GM12878 (cell line): ENCODE results near the gene CLEC4A.

- RAMPAGE, long total RNA: no peak
- RRBS, 2 experiments: no CpG with 5 or more reads among the region's 2 CpGs
CAGE:
- cytosol, long polyA minus RNA: no peak
- cytosol, long polyA plus RNA: no peak
- long polyA plus RNA: no peak
- nucleolus, long total RNA: no peak
- nucleus, long polyA plus RNA: no peak
- nucleus, long total RNA: no peak
These were observed 9.3 kb downstream of the CD163 start for GRCh38 chr12:7494228-7494701.

DNA sequence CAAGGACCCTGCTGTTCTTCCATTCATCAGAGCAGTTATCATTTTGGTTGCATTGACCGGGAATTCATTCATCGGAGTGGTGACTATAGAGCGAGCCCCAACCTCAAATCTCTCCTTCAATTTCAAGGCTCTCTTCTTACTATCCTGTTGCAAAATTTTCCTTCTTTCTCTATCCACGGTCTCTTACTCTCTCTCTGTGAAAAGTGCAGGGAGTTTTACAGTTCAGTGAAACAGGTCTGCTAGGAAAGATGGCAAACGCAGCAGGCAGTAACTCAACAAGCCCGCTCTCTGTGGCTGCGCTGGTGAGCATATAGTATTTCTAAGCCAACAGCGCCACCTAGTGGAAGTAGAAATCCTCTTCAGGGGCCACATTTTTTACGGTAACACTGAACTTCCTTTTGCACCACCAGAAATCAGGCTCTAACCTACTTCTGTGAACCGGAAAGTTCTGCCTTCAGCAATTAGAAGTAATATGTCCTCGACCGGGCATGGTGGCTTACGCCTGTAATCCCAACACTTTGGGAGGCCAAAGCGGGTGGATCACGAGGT lies 27.1 kb downstream of the APOBEC1 start:
- RAMPAGE, long total RNA: no peak
- RRBS, 2 experiments: no CpG with 5 or more reads among the region's 15 CpGs
CAGE:
- cytosol, long polyA minus RNA: no peak
- cytosol, long polyA plus RNA: no peak
- long polyA plus RNA: no peak
- nucleolus, long total RNA: no peak
- nucleus, long polyA plus RNA: no peak
- nucleus, long total RNA: no peak

DNA sequence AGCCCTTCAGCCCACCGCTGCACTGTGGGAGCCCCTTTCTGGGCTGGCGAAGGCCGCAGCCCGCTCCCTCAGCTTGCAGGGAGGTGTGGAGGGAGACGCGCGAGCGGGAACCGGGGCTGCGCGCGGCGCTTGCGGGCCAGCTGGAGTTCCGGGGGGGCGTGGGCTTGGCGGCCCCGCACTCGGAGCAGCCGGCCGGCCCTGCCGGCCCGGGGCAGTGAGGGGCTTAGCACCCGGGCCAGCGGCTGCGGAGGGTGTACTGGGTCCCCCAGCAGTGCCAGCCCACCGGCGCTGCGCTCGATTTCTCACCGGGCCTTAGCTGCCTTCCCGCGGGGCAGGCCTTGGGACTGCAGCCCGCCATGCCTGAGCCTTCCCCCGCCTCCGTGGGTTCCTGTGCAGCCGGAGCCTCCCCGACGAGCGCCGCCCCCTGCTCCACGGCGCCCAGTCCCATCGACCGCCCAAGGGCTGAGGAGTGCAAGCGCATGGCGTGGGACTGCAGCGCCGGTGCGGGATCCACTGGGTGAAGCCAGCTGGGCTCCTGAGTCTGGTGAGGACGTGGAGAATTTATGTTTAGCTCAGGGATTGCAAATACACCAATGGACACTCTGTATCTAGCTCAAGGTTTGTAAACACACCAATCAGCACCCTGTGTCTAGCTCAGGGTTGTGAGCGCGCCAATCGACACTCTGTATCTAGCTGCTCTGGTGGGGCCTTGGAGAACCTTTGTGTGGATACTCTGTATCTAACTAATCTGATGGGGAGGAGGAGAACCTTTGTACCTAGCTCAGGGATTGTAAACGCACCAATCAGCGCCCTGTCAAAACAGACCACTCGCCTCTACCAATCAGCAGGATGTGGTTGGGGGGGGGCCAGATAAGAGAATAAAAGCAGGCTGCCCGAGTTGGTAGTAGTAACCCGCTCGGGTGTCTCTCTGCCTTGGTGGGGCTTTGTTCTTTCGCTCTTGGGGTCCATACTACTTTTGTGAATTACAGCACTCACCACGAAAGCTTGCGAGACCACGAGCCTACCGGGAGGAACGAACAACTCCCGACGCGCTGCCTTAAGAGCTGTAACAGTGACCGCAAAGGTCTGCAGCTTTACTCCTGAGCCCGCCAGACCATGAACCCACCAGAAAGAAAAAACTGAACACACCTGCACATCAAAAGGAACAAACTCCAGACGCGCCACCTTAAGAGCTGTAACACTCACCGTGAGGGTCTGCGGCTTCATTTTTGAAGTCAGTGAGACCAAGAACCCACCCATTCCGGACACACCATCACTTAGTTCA lies 25.5 kb downstream of the APOBEC1 start:
- RAMPAGE, long total RNA: no peak
- RRBS, 2 experiments: 10% methylated on average over 4 of the region's 76 CpGs; no CpG with 5 or more reads in 1 of the 2 experiments
CAGE:
- cytosol, long polyA minus RNA: no peak
- cytosol, long polyA plus RNA: no peak
- long polyA plus RNA: no peak
- nucleolus, long total RNA: no peak
- nucleus, long polyA plus RNA: no peak
- nucleus, long total RNA: no peak

GRCh38 chr12:7907090-7907487 lies 28.9 kb downstream of the SLC2A3 start:
- RAMPAGE, long total RNA: no peak
- RRBS, 2 experiments: no CpG with 5 or more reads among the region's 4 CpGs
CAGE:
- cytosol, long polyA minus RNA: no peak
- cytosol, long polyA plus RNA: no peak
- long polyA plus RNA: no peak
- nucleolus, long total RNA: no peak
- nucleus, long polyA plus RNA: no peak
- nucleus, long total RNA: no peak

DNA sequence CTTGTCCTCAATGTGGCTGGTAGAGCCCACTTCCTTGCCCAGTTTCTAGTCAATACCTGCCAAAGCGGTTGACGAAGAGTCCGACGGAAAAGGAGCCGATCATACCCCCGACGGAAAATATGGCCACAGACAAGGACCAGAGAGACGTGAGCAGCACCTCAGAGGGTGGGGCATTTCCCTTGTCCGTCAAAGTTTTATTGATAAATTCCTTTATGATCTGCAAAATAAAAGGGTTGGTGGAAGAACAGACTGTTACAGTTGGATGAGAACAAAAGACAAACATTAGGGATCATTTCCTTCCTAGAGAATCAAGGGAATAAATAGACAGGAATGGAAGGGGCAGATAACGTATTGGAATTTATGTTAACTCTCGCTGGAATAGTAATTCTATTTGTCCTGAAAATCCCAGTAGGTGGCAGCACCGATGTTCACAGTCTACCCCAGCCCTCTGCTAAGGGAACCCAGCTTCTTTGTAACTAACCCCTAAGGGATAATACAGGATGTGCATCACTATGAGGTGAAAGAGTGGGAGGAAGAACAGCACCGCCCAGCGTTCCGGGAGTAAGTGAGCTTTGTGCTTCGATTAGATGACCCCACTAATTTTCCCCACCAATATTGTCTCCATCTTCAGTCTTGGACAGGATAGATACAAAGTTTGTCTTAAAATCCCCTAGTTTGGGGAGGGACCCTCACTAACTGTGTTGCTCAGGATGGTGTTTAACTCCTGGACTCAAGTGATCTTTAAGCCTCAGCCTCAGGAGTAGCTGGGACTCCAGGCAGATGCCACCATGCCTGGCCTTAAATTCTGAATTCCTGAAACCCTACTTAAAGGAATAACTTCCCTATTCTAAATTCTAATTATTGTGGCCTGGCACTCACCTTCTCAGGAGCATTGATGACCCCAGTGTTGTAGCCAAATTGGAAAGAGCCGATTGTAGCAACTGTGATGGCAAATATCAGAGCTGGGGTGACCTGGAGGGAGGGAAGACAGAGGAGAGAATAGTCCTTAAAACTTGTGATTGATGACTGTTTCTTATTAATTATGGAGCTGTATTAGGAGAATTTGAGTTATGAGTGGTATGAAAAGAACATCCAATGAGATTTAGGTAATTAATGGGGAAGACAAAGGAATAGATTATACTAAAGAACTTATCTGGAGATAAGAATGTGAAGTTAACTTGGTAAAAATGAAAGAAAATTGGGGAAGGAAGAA lies 2.6 kb downstream of the SLC2A3 start:
- RAMPAGE, long total RNA: no peak
- RRBS, 2 experiments: no CpG with 5 or more reads among the region's 17 CpGs
CAGE:
- cytosol, long polyA minus RNA: no peak
- cytosol, long polyA plus RNA: no peak
- long polyA plus RNA: no peak
- nucleolus, long total RNA: no peak
- nucleus, long polyA plus RNA: no peak
- nucleus, long total RNA: no peak

DNA sequence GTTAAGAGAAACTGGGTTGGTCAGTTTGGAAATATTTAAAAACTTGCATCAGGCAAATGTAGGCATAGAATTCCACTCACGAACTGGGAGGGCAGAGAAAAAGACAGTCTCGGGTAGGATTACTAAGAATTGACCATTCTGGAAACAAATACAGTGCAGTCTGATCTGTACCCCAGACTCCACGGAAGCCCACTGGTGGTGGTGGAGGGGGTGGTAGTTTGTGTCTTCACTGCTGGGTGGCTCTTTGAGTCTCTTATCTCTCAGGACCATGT lies 1.9 kb downstream of the SLC2A3 start:
- RAMPAGE, long total RNA: no peak
- RRBS, 2 experiments: no CpG with 5 or more reads among the region's 3 CpGs
CAGE:
- cytosol, long polyA minus RNA: no peak
- cytosol, long polyA plus RNA: no peak
- long polyA plus RNA: no peak
- nucleolus, long total RNA: no peak
- nucleus, long polyA plus RNA: no peak
- nucleus, long total RNA: no peak

DNA sequence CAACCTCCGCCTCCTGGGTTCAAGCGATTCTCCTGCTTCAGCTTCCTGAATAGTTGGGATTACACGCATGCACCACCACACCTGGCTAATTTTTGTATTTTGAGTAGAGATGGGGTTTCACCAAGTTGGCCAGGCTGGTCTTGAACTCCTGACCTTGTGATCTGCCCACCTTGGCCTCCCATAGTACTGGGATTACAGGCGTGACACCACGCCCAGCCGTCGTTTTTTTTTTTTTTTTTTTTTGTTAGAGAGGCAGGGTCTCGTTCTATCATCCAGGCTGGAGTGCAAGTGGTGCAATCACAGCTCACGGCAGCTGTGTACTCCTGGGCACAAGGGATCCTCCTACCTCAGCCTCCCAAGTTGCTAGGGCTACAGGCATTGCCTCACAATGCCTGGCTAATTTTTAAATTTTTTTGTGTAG lies 1.4 kb downstream of the NECAP1 start:
- RAMPAGE, long total RNA: no peak
- RRBS, 2 experiments: no CpG with 5 or more reads among the region's 9 CpGs
CAGE:
- cytosol, long polyA minus RNA: no peak
- cytosol, long polyA plus RNA: no peak
- long polyA plus RNA: no peak
- nucleolus, long total RNA: no peak
- nucleus, long polyA plus RNA: no peak
- nucleus, long total RNA: no peak

DNA sequence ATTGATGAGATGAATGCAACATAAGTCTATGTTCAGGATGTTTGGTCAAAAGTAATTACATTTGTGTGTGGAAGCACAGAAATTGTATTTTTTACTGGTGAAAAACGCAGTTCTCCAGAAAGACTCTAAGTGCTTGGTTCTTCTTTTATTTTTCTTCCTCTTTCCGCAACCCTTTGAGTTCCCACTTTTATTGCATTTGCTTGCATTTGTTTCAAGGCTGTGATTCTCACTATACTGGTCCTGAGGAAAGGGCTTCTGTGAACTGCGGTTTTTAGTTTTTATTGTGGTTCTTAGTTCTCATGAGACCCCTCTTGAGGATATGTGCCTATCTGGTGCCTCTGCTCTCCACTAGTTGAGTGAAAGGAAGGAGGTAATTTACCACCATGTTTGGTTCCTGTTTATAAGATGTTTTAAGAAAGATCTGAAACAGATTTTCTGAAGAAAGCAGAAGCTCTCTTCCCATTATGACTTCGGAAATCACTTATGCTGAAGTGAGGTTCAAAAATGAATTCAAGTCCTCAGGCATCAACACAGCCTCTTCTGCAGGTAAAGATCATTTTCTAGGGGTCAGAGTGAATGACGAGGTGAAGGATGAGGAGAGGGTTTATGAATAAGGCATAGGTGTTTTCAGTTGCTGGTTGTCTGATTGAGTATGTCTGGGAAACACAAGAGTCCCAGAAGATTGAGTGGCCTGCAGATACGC lies at the start of gene CLEC4A:
Gene CLEC4A (plus strand): TSS at position 203 of the 703 bp plus-strand sequence.
- RAMPAGE, long total RNA: no peak
- RRBS, 2 experiments: no CpG with 5 or more reads among the region's 6 CpGs
CAGE:
- cytosol, long polyA minus RNA: no peak
- cytosol, long polyA plus RNA: no peak
- long polyA plus RNA: no peak
- nucleolus, long total RNA: no peak
- nucleus, long polyA plus RNA: no peak
- nucleus, long total RNA: no peak

DNA sequence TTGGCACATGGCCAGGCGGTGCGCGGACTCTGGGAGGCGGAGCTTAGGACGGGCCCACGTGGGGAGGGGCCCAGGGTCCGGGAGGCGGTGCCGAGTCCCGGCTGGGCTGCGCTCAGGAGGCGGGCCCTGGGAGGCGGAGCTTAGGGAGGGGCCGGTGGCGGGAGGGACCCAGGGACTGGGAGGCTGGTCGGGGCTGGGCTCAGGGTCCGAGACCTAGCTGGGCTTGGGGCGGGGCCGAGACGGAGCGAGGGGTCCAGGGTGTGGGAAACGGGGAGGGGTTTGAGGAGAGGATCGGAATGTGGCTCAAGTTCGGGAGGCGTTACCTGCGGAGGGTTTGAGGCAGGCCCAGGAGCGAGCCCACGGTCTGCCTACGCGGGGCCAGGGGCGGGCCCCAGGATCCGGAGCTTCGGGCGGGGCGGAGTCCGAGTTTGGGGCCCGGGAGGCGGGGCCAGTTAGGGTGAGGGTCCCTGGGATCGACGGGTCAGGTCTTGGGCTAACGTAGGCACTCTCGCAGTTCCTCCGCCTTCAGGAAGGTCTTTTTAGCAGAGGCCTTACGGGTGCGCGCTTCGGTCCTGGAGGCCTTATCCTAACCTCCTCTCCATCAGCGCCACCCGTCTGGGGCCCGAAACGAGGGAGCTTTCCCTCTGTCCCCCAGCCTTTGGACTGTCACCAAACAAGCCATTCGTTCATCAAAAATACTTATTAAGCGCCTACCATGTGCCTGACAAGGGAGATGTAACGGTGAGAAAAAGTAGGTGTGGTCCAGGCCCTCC lies 16.3 kb upstream of the FAM90A1 start:
- RAMPAGE, long total RNA: no peak
- RRBS, 2 experiments: 2 to 3% methylated on average over 3 of the region's 54 CpGs
CAGE:
- cytosol, long polyA minus RNA: no peak
- cytosol, long polyA plus RNA: no peak
- long polyA plus RNA: no peak
- nucleolus, long total RNA: no peak
- nucleus, long polyA plus RNA: no peak
- nucleus, long total RNA: no peak

DNA sequence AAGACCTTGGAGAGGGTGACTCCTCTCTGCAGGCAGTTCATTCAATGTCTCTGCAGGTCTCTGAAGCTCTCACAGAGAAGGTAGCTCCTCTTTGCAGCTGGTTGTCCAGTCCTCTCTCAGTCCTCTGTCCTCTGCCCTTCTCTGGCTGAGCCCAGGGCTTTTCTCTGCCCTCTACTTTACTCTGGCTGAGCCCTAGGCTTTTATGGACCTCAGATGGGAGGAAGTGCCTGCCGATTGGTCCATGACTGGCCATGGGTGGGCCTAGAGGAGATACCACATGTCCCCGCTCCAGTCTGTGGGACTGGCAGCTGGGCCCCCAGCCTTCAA lies 27.0 kb upstream of the CLEC4E start:
- RAMPAGE, long total RNA: no peak
- RRBS, 2 experiments: no CpG with 5 or more reads among the region's 2 CpGs
CAGE:
- cytosol, long polyA minus RNA: no peak
- cytosol, long polyA plus RNA: no peak
- long polyA plus RNA: no peak
- nucleolus, long total RNA: no peak
- nucleus, long polyA plus RNA: no peak
- nucleus, long total RNA: no peak

DNA sequence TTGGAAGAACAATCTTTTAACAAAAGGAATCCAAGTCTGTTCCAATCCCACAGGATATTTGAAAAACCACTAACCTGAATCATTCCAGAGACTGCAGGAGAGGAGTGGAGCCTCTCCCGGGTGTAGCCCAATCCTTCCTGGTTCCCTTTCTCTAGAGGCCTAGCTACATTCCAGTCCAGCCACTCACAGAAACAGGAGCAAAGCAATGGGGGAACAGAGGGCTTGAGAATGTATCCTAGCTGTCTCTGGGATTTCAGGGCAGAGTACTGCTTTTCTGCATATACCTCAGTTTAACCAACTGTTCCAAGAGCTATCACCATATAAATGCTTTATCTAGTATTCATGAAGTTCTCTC lies 4.2 kb downstream of the MFAP5 start:
- RAMPAGE, long total RNA: no peak
- RRBS, 2 experiments: no CpG with 5 or more reads among the region's 1 CpG
CAGE:
- cytosol, long polyA minus RNA: no peak
- cytosol, long polyA plus RNA: no peak
- long polyA plus RNA: no peak
- nucleolus, long total RNA: no peak
- nucleus, long polyA plus RNA: no peak
- nucleus, long total RNA: no peak

DNA sequence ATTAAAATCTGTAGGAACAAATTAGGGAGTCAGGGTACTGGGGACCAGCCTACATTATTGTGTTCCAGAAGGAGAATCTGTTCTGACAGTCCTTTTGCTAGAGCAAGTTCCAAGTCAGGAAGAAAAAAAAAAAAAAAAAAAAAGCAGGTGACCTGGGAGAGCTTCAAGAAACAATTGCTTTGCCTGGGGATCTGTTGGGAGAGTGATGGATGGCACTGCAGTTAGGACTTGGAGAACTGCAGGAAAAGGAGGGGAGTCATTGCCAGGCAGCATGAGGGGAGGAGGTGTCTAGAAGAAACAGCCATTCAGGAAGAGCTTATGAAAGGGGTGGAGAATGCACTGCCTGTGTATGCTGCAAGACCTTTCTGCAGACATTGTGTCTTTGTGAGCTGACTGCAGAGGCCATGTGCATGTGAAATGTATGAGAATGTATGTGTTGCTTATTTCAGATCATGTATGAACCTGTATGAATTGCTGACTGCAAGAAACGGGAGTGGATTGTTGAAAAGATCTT lies 10.0 kb upstream of the RIMKLB start:
- RAMPAGE, long total RNA: no peak
- RRBS, 2 experiments: no CpG with 5 or more reads among the region's 1 CpG
CAGE:
- cytosol, long polyA minus RNA: no peak
- cytosol, long polyA plus RNA: no peak
- long polyA plus RNA: no peak
- nucleolus, long total RNA: no peak
- nucleus, long polyA plus RNA: no peak
- nucleus, long total RNA: no peak

DNA sequence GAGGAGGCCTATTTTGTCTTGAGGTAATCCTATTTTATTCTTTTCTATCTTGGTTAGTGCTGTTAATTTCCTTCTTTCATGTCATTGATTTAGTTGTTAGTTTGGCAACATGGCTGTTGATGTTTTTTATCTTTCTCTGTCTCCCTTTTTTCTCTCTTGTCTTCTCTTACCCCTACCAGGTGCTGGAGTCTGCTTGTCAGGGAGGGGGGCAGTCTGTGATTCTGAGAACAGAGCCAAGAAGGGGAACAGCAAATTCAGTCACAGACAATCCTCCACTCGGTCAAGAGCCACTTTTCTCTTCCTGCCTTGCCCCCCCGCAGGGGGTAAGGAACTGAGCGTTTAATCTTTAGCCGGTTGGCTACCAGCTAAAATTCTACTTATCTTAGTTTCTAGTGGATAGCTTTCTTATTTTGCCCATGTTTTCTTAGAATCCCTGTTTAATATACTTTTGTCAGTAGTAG lies 1.8 kb downstream of the RIMKLB start:
- RAMPAGE, long total RNA: no peak
- RRBS, 2 experiments: no CpG with 5 or more reads among the region's 4 CpGs
CAGE:
- cytosol, long polyA minus RNA: no peak
- cytosol, long polyA plus RNA: no peak
- long polyA plus RNA: no peak
- nucleolus, long total RNA: no peak
- nucleus, long polyA plus RNA: no peak
- nucleus, long total RNA: no peak

- RAMPAGE, long total RNA: no peak
- RRBS, 2 experiments: no CpG with 5 or more reads among the region's 8 CpGs
CAGE:
- cytosol, long polyA minus RNA: no peak
- cytosol, long polyA plus RNA: no peak
- long polyA plus RNA: no peak
- nucleolus, long total RNA: no peak
- nucleus, long polyA plus RNA: no peak
- nucleus, long total RNA: no peak
These were observed 2.9 kb upstream of the A2ML1 start for GRCh38 chr12:8819480-8820040.

DNA sequence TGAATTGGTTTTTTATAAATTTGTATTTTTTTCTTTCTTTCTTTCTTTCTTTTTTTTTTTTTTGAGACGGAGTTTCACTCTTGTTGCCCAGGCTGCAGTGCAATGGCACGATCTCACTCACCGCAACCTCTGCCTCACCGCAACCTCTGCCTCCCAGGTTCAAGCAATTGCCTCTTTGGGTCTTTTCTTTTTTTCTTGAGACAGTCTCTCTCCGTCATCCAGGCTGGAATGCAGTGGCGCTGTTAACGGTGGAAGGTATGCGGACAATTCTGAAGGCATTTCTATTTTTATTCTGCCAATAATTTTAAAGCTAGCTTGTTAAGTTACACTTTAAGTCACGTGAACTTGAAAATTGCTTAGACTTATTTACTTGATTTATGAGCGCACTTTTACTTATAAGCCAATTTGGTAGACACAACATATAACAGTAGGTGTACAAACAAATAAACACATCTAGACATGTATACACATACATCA lies 8.7 kb upstream of the PHC1 start:
- RAMPAGE, long total RNA: no peak
- RRBS, 2 experiments: no CpG with 5 or more reads among the region's 10 CpGs
CAGE:
- cytosol, long polyA minus RNA: no peak
- cytosol, long polyA plus RNA: no peak
- long polyA plus RNA: no peak
- nucleolus, long total RNA: no peak
- nucleus, long polyA plus RNA: no peak
- nucleus, long total RNA: no peak

DNA sequence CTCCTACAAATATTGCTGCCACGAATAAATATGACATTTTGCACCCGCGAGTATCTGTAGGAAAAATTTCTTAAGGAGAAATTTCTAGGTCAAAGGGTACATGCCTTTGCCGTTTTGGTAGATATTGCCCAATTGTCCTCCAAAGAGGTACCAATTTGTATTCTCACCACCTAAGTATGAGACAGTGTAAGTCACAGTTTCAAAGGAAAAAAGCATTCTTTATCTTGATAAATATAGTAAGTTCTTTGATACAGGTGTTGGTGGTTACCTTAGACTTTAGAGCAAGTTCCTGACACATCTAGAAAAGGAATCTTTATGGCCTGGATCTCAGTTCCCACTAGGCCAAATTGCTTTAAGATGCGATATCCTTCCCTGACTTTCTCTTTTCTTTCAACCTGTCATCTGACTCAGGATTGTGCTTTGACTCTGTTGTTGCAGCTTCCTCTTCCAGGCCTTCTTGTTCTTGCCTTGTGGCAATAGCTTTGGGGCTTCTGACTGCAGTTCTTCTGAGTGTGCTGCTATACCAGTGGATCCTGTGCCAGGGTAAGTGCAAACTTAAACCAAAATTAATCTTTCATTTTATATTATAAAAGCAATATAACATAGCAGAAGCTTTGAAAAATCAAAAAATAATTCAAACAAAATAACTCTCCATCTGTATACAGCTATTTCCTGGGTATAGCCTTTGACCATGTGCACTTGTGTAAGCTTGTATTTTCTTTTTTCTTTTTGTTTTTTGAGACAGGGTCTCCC lies 2.6 kb downstream of the KLRG1 start:
- RAMPAGE, long total RNA: no peak
- RRBS, 2 experiments: no CpG with 5 or more reads among the region's 5 CpGs
CAGE:
- cytosol, long polyA minus RNA: no peak
- cytosol, long polyA plus RNA: no peak
- long polyA plus RNA: no peak
- nucleolus, long total RNA: no peak
- nucleus, long polyA plus RNA: no peak
- nucleus, long total RNA: no peak

- RAMPAGE, long total RNA: no peak
- RRBS, 2 experiments: no CpG with 5 or more reads among the region's 1 CpG
CAGE:
- cytosol, long polyA minus RNA: no peak
- cytosol, long polyA plus RNA: no peak
- long polyA plus RNA: no peak
- nucleolus, long total RNA: no peak
- nucleus, long polyA plus RNA: no peak
- nucleus, long total RNA: no peak
These were observed 7.3 kb downstream of the KLRG1 start for GRCh38 chr12:8996549-8997193.

- RAMPAGE, long total RNA: no peak
- RRBS, 2 experiments: 29 to 39% methylated on average over 12 to 19 of the region's 39 CpGs
CAGE:
- cytosol, long polyA minus RNA: no peak
- cytosol, long polyA plus RNA: no peak
- long polyA plus RNA: no peak
- nucleolus, long total RNA: no peak
- nucleus, long polyA plus RNA: no peak
- nucleus, long total RNA: no peak
These were observed 50.9 kb downstream of the A2M start for GRCh38 chr12:9064772-9065356.

GRCh38 chr12:9065784-9065896 lies 50.1 kb downstream of the A2M start:
- RAMPAGE, long total RNA: no peak
CAGE:
- cytosol, long polyA minus RNA: no peak
- cytosol, long polyA plus RNA: no peak
- long polyA plus RNA: no peak
- nucleolus, long total RNA: no peak
- nucleus, long polyA plus RNA: no peak
- nucleus, long total RNA: no peak

- RAMPAGE, long total RNA: no peak
- RRBS, 2 experiments: no CpG with 5 or more reads among the region's 18 CpGs
CAGE:
- cytosol, long polyA minus RNA: no peak
- cytosol, long polyA plus RNA: no peak
- long polyA plus RNA: no peak
- nucleolus, long total RNA: no peak
- nucleus, long polyA plus RNA: no peak
- nucleus, long total RNA: no peak
These were observed 8.5 kb downstream of the A2M start for GRCh38 chr12:9106728-9108088.